LHCN-M2 (cell line): Measurements from ENCODE around the gene GSN.

- RAMPAGE, long total RNA = no peak
Measured at GRCh38 chr9:121267504-121268461, at the start of gene GSN. Gene GSN (plus strand): TSS chr9:121268162.

- RAMPAGE, long total RNA = no peak
Measured at GRCh38 chr9:121268462-121269370, 754 bp downstream of the GSN start.

- RAMPAGE, long total RNA = no peak
Measured at GRCh38 chr9:121298520-121299365, 30.8 kb downstream of the GSN start.

GRCh38 chr9:121302809-121303171 lies 34.8 kb downstream of the GSN start:
- RAMPAGE, long total RNA = no peak

DNA sequence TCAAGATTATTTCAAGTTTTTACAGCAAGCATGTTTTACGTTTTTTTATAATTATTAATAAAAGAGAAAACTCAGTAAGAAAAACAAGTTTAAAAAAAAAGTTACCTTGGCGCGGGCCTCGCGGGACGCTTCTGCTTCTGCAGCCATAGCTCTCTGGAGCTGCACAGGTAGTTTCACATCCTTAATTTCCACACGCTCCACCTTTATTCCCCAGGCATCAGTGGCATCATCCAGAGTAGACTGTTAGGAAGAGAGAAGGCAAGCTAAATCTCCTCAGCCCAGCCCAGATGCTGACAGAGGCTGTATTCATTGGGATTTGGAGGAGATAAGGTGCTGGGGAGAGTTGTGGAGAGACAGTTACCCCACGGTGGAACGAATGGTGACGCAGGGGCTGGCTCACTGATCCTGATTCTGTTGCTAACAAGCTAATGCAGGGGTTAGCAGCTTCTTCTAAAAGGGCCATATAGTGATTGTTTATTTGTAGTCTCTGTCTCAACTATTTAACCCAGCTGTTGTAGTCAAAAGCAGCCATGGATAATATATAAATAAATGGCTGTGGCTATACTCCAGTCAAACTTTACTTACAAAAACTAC lies 22.0 kb downstream of the STOM start:
- RAMPAGE, long total RNA = no peak

DNA sequence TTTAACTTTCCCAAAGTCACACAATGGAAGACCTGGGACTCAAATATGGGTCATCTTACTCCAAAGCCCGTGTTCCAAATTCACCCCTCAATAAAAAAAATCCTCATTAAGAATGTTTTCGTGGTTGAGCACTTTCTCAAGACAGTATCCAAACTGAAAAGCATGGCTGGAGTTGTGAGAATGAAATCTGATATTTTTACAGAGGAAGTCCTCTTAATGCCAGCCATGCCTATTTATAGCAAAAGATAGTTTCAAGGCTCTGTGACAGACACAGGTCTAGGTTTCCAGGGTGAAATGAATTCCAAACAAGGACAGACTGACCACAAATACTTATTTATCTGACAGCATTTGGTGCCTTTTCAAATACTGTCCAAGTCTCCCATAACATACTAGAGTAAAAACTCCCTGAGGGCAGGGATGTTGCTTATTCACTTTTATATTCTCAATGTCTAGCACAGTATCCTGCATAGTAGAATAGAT lies 10.3 kb downstream of the STOM start:
- RAMPAGE, long total RNA = no peak

DNA sequence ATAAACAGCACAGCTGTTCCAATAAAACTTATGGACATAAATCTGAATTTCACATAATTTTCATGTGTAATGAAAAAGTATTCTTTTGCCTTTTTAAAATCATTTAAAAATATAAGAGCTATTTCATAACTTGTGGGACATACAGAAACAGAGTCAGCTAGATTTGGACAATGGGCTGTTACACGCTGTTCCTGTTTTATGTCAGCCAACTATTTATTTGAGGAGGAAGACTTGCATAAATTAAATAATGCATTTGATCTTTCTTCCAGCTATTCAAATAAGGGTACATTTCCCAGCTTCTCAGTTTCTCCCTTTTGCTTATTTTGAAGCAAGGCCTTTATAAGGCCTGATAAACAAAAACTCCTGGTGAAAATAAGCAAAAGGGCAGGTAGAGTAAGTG lies 6.5 kb downstream of the STOM start:
- RAMPAGE, long total RNA = no peak

DNA sequence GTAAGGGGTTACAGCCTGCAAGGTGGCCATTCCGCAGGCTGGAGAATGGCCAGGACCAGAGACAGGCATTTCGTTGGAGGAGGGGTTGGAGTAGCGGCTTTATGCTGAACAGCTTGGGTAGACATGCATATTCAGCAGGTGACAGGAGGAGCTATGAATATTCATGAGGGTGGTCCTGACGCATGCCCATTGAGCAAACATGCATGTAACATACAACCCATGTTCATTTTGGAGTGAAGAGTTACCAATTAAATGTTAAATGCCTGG lies 1.1 kb upstream of the STOM start:
- RAMPAGE, long total RNA = no peak

DNA sequence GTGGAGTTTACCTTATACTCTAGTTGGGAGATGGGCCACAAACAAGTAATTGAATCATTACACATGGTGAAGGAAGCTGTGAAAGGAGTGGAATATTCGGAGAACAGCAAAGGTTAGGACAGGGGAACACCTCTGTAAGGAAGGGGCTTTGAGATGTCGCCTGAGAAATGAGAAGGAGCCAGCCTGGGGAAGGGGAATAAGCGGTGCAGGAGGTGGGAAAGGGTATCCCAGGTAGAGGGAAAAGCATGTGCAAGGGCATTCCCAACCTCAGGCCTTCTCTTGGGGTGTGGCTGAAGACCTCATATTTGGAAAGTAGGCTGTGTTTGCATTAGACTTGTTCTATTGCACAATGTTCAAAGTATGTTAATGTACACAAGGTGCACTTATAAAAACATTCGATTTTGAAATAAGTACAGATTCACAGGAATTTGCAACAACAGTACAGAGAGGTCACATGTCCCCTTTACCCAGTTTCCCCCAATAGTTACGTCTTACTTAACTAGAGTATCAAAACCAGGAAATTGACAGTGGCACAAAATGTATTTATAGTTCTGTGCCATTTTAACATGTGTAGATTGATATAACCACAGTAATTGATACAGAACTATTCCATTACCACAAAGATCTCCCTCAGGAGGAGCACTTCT lies 2.4 kb upstream of the STOM start:
- RAMPAGE, long total RNA = no peak

GRCh38 chr9:121530503-121530966 lies 30.9 kb upstream of the GGTA1 start:
- RAMPAGE, long total RNA = no peak

DNA sequence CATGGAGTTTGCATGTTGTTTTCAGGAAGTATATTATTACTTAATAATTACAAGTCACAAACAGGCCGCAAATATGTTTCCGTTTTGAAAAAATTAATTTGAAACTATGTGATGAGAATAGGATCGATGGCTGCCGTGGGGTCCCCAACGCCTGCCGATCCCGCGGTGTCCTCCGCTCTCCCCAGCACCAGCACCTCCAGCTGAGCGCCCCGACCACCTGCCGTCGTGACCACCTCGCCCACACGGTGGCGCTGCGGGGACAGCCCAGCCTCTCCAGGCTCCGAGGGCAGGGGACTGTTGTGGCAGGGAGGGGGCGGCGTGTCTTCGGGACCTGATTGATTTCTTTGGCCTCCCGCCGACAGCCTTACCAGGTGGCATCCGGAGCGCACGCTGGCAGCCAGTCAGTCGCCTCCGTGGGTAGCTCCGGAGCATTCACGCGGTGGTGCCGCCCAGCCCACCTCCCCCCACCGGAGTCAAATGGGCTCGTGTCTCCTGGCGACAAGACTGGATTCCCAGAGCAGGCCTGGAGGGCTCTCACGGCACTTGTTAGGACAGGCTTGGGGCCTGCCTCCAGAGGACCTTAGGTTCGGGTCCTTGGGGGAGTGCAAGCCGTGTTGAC lies 50.9 kb upstream of the GGTA1 start:
- RAMPAGE, long total RNA = no peak

- RAMPAGE, long total RNA = no peak
Measured at GRCh38 chr9:121607611-121608645, 43.5 kb upstream of the DAB2IP start.

- RAMPAGE, long total RNA = no peak
Measured at GRCh38 chr9:121625420-121626139, 25.9 kb upstream of the DAB2IP start.

- RAMPAGE, long total RNA = no peak
Measured at GRCh38 chr9:121646069-121646880, 5.2 kb upstream of the DAB2IP start.

- RAMPAGE, long total RNA = no peak
Measured at GRCh38 chr9:121649300-121650084, 1.9 kb upstream of the DAB2IP start.

DNA sequence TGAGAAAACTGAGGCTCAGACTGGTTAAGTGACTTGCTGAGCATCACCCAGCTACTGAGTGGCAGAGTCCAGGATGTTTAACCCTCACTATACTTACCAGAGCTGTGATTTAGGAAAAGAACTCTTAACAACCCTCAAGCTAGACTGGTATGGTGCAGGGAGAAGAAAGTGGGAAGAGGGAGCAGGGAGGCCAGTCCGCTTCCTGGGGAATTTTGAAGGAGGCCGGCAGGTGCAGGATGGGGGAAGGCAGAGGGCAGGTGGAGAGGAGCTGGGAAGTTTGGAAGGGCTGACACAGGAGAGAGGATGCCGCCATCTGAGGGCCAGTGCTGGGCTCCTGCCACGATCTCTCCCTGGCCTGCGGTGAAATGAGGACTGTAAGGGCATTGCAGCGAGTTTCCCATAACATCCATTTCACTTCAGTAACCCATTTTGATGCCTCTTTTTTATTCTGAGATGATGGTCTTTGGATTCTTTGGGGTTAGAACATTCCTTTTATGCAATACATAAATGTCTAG lies 8.9 kb downstream of the DAB2IP start:
- RAMPAGE, long total RNA = no peak

GRCh38 chr9:121718974-121719659 lies 67.7 kb downstream of the DAB2IP start:
- RAMPAGE, long total RNA = no peak

GRCh38 chr9:121852626-121853347 lies 201.4 kb downstream of the DAB2IP start:
- RAMPAGE, long total RNA = no peak

GRCh38 chr9:121883716-121884685 lies 209.1 kb downstream of the TTLL11 start:
- RAMPAGE, long total RNA = no peak

GRCh38 chr9:121895763-121896337 lies 197.3 kb downstream of the TTLL11 start:
- RAMPAGE, long total RNA = no peak